Kidney epithelial cell (primary cell): ENCODE results near the genes HDGFL3 and ZNF592.

DNA sequence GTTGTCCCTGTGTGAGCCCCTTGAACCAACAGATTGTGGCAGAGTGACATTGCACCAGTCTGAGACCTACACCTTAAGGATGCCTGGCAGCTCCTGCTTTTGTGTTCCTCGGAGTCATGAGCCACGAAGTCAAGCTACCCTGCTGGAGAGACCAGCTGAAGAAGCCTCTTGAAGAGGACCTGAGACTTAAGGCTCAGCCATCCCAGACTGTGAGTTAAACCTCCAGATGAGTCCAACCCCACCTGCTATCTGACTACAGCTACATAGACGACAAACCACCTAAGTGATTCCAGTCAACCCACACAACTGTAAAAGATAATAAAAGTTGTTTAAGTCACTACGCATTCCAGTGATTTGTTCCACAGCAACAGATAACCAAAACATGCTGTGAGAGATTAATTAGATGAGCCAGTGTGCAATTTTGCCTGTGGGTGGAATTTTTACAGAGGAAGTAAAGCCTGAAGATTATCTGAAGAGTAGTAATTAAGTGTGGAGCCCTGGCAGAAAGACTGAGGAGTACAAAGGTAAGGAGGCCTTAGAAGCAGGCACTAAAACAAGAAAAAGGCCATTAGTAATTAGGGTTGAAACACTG is 5.4 kb downstream of the BTBD1 start:
- RAMPAGE, long total RNA: no peak
- RRBS: no CpG with 5 or more reads among the region's 4 CpGs

DNA sequence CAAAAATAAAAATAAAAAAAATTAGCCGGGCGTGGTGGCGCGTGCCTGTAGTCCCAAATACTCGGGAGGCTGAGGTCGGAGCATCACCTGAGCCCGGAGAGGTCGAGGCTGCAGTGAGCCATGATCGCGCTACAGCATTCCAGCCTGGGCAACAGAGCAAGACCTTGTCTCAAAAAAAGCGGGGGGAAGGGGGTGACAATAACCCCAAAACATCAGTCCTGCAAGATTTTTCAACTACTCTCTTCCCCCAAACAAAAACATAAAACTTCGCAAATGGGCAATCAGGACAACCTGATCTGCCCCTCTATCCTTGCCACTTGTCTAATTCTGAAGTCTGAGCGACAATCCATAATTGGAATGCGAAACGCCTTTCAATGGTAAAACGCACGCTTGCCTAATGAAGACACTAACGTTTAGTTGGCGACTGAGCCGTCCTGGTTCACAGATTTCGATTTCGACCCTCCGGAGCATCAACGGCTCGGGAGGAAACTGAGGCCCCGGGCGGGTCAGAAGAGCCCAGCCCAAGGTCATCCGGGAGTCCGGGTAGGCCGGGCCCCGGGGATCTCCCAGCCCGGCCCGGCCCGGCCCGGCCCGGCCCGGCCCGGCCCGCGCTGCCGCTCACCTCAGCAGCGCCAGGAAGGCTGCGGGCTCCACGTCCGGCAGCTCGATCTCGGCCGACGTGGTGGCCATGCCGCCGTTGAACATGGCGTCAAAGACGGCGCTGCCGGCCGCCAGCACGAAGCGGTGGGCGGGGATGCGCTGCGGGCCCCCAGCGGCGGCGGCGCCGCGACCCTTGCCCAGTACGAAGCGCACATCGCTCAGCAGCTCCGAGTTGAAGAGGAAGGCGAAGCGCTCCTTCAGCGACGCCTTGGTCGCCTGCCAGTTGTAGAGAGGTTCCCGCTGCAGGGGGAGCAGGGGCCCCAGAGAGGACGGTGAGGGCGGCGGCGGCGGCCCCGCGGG is 643 bp downstream of the BTBD1 start:
- RAMPAGE, long total RNA: no peak
- RRBS: 1% methylated on average over 22 of the region's 84 CpGs

- RAMPAGE, long total RNA: no peak
- RRBS: under 1% methylated on average over 48 of the region's 134 CpGs
These were observed at the start of gene HDGFL3 for GRCh38 chr15:83207316-83208207. Gene HDGFL3 (minus strand): TSS chr15:83207823.

DNA sequence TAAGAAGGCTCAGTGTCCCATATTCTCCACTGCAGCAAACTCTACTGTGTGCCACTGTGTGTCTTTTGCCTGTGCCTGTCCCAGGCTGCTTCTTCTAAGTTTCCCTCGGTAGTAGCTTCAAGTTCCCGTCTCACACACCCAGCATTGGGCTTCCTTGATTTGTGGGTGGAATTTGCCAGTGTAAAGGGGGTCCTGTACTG is 48.9 kb upstream of the ADAMTSL3 start:
- RAMPAGE, long total RNA: no peak
- RRBS: no CpG with 5 or more reads among the region's 2 CpGs

GRCh38 chr15:84421912-84422355 is 178.9 kb upstream of the ZSCAN2 start:
- RAMPAGE, long total RNA: no peak
- RRBS: no CpG with 5 or more reads among the region's 36 CpGs

DNA sequence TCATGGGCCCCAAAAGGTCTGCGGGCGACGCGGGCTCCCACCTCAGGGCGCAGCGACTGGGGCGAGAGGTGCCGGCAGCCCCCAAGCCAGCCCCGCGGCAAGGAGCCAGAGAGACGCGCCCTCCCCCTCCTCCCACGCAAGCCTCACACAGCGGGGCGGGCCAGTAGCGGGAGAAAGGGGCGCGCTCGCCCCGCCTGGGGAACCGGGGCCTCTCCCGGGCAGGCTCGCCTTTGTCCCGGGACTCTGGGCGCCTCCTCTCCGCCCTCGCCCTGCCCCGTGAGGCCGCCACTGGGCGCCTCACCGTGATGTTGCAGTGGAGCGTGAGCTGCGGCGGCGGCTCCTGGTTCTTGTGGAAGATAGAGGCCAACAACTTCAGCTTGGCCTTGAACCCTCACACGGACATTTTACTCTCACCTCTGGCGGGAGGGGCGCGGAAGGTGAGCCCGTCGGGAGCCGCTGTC is 100.6 kb upstream of the ZSCAN2 start:
- RAMPAGE, long total RNA: no peak
- RRBS: no CpG with 5 or more reads among the region's 42 CpGs

DNA sequence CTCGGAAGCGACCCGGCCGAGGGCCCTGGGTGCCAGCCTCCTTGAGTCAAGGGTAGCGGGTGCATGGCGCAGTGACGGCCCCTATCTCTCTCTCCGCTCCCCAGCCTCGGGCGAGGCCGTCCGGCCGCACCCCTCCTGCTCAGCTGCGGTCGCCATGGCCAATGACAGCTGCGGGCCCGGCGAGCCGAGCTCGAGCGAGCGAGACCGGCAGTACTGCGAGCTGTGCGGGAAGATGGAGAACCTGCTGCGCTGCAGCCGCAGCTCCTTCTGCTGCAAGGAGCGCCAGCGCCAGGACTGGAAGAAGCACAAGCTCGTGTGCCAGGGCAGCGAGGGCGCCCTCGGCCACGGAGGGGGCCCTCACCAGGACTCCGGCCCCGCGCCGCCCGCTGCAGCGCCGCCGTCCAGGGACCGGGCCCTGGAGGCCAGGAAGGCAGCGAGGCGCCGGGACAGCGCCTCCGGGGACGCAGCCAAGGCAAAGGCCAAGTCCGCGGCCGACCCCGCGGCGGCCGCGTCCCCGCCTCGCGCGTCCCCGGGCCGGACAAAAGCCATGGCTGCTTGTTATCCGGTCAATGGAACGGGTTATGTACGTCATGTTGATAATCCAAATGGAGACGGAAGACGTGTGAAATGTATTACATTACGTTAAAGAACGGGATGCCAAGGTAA is 20.2 kb downstream of the WDR73 start:
- RAMPAGE, long total RNA: no peak
- RRBS: 2% methylated on average over 29 of the region's 70 CpGs

DNA sequence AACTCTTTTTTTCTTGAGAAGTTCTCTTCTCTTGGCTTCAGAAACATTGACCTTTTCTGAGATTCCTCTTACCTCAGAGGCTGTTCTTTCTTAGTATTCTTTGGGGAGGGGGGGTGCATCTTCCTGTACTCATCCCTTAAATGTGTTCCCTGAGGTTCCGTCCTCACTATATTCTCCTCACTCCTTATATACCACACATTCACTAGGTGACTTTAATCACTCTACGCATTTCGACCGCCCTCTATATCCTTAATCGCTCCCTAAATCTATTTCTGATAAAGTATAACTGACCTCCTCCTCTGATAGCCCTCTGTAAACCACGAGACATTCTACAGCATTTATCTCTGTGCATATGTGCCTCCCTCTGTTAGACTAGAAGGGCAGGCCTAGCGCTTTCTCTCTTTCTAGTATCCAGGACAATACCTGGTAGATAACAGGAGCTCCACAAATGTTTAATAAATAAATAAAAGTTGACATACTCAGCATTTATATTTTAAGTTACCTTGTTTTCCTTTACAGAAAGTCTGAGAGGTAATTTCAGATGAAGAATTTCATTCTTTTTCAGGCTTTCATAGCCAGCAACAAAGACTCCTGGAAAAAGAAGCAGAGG is 1.8 kb downstream of the WDR73 start:
- RAMPAGE, long total RNA: no peak
- RRBS: no CpG with 5 or more reads among the region's 7 CpGs

DNA sequence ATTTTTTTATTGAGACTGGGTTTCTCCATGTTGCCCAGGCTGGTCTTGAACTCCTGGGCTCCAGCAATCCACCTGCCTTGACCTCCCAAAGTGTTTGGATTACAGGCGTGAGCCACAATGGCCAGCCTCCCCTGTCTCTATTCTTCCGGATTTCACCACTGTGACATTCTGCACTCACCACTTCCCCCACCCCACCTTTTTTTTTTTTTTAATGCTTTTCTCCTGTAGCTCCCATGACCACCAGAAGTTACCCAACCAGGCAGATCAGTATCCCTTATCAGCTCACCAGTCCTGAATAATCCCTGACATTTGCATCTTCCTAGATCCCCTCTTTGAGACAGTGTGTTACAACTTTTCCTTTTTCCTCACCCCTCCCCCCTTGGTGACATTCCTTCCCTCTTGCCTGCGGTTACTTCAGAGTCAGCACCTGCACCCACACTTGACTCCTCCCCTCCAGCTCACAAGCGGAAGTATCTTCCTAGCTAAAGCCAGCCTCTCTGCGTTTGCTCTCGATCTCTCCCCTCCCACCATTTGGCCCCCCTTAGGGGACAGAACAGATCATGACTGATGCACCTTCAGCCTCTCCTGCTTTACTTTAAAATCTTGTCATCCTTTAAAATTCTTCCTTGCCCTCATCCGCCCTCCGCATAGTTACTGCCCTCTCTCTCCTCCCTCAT is 13.4 kb upstream of the ZNF592 start:
- RAMPAGE, long total RNA: no peak
- RRBS: no CpG with 5 or more reads among the region's 8 CpGs

DNA sequence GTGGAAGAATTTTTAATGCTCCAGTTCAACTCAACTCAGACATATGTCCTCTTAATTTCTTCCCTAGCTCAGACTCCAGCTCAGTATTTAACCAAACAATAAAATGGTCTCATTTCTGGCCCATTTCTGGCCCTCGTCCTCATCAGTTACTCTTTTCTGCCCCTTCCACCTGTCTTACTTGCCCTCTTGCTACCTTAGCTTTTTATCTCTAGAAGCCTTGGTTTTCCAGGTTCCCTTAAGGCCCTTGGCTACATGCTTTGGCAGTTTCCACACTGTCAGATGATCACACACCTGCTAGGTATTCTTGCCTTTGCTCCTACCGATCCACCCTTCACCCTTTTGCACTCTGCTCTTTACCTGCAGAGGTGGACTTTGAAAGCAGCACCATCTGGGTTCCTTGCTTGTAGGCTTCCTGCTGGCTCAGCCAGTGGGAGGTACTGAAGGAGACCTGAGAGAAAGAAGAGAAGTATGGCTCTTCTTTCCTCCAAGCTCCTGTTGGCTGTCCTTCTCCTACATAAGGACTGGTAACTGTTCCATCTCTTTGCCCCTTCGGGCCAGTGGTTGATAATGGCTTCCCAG is 7.4 kb upstream of the ZNF592 start:
- RAMPAGE, long total RNA: no peak
- RRBS: no CpG with 5 or more reads among the region's 3 CpGs

- RAMPAGE, long total RNA: start-site peak on the plus strand at chr15:84748568-84748631, 24 and 563 reads in 2 replicates
- RRBS: under 1% methylated on average over 55 of the region's 92 CpGs
These were observed at the start of gene ZNF592 for GRCh38 chr15:84748499-84749154. Gene ZNF592 (plus strand): TSS chr15:84748592.

- RAMPAGE, long total RNA: no peak
- RRBS: no CpG with 5 or more reads among the region's 5 CpGs
These were observed 2.0 kb downstream of the ZNF592 start for GRCh38 chr15:84750274-84750997.

DNA sequence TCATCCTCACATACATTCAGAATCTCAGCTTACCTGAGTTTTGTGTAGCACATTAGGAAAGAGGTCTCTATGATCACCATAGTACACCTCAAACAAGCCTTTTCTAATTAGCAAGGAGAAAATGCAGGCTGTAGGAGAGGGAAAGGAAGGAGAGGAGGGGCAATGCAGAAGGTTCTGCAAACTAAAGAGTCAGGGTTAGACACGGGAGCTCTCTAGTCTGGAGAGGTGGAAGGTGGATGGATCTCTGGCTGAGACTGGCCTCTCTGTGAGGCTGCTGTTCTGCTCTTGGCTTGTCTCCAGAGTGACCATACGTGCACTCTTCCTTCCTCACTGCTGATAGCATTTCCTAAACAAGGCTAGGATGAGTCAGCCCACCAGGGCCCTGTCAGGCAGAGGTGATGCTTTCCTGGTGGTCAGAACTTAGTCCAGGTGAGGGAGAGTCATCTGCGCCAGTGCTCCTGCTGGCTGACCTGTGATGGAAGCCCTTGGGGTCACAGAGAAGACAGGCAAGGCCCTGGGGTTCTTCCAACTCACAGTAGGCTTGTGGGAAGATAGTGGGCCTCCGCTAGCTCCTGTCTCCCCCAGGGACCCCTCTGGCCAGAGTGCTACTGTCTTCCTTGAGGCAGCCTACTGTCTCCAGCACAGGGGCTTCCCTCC is 16.2 kb downstream of the ALPK3 start:
- RAMPAGE, long total RNA: no peak
- RRBS: no CpG with 5 or more reads among the region's 4 CpGs

GRCh38 chr15:84883360-84884188 is 888 bp upstream of the SLC28A1 start:
- RAMPAGE, long total RNA: no peak
- RRBS: 100% methylated on average over 1 of the region's 12 CpGs

DNA sequence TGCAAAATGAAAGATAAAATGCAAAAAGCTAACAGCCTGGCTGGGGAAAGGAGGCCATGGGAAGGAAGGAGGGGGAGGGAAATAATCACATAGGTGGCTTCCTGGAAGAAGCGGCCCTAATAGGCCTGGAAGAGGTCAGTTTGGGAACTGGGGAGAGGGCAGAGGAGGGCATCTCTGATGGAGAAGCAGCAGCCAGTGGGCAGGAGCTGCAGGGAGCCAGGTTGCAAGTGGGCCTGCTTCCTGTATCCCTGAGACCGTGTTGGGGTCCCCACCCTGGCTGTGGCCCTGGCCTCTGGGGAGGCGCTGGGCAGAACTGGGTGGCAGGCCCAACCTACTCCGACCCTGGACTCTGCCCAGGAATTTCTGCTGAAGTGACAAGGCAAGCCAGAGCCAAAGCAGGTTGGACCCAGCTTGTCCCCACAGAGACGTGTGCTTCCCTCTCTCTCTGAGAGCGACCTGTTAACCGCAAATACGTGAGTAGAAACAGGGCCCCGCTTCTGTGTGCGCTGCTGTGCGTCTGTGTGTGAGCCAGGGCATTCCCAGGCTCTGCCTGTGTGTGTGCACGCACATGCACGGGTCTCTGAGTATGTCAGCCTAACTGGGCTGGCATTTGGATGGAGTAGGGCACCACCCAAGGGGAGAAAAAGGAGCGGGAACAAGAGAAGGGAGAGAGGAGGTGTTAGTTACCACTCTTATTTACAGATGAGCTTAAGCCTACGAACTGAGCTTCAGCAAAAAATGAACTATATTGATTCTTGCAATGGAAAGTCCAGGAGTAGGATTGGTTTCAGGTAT is 2.0 kb downstream of the SLC28A1 start:
- RAMPAGE, long total RNA: no peak
- RRBS: no CpG with 5 or more reads among the region's 15 CpGs

DNA sequence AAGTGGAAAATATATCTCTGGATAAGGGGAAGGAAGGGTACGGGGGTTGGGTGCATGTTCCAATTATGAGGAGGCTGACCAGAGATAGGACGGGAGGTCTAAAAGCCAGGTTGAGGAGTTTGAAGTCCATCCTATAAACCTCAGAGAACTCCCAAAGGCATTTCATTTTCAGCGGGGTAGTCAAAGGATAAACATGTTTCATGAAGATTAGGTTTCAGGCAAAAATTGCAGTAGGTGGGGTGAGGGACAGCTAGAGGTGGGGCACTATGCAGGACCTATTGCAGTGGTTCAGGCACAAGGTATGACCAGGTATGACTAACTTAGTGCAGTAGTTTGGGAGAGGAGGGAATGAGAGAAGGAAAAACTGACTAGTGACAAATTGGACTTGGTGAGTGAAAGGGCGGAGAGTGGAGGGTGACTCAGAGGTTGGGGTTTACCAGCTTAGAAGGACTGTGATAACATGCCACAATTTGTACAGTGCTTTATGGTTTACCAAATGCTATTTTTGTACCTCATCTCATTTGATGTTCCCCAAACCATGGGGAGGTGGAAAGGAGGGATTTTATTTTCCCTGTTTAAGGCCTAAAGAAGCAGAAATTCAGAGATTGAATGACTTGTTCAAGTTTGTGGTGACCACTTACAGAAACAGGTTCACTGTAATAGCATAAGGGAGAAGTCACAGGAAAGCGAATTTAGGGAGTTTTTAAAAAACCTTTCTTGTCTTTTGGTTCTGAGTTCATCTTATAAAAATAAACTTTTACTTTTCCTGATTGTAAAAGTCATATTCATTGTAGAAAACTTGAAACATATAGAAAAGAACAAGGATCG is 10.9 kb downstream of the PDE8A start:
- RAMPAGE, long total RNA: no peak
- RRBS: no CpG with 5 or more reads among the region's 6 CpGs

GRCh38 chr15:85064283-85064718 is 82.6 kb downstream of the PDE8A start:
- RAMPAGE, long total RNA: no peak
- RRBS: no CpG with 5 or more reads among the region's 3 CpGs

GRCh38 chr15:85103596-85104364 is 122.1 kb downstream of the PDE8A start:
- RAMPAGE, long total RNA: no peak
- RRBS: no CpG with 5 or more reads among the region's 5 CpGs

DNA sequence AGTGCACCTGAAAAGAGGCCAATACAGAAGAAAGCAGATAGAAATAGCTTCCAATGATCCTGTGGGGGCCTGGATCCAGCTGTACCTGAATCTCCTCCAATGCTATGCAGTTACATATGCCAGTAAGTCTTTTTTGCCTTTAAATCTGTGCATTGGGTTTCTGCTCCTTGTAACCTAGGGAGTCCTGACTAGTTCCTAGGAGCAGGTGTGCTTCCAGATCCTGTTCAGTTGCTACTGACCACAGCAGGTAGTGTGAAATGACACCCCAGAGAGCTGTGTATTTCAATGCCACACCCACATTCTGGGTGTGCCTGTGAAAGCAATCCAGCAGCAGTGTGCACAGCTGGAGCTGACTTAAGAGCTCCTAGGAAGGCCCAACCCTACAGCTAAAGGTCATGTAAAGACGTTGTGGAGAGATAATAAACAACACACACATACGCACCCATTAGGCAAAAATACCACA is 62.3 kb upstream of the AKAP13 start:
- RAMPAGE, long total RNA: no peak
- RRBS: no CpG with 5 or more reads among the region's 2 CpGs

DNA sequence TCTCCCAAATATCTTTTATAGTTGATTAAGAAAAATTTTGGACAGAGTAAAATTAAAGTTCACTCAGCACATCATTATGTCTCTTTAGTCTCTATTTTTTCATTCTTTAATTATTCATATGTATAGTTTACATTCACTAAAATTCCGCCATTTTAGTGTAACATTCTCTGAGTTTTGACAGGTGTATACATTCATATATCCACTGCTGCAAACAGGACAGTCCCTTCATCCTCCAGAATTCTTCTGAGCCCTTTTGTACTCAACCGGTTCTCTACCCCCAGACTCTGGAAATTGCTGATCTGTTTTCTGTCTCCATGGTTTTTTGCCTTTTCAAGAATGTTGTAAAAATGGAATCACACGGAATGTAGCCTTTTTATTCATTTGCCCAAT is 4.9 kb downstream of the AKAP13 start:
- RAMPAGE, long total RNA: no peak
- RRBS: no CpG with 5 or more reads among the region's 3 CpGs